Brain (tissue), 1 donor: ENCODE measurements around a stretch of chr18.

DNA sequence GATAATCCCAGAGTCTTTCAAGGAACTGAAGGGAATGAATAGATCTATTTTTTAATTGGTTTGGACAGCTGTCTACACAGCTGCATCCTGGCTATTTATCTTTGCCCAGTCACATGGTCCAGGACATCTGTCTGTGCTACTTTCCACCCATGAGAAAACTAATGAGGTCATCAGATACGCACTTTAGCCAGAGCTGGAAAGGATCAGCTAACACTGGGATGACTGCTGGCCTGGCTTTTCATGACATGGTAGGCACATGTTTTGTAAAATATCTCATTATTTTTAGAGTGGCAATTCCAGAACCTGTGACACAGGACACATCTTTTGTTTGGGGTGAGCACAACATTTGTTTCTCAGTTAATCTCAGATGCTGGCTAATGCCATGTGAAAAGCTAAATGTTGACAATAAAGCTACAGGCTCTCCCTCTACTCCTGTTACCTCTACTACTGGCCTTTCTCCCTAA is 500.8 kb downstream of the RIT2 start:
- RRBS: no CpG with 5 or more reads among the region's 1 CpG

DNA sequence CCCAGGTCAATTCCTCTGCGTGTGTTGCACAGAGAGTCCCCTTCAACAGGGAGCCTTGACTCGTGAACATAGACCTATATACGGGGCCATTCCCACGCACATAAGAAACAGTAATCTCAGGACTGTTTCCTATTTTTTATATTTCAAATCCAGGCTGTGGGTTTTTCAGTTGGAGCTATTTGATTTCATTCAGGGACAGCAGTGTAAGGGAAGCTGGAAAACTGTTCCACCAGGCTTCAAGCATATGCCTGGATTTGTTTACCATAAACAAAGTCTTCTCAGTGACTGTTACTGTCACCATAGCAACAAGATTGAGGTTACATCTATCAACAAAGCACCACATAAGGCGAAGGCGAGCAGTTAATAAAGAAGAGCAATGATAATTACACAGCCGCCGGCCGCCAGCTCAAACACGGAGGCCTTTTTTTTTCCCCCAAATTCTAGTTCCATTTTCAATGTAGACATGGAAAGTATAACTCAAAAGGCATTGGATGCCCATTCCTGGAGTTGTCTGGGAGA is 553.6 kb upstream of the SYT4 start:
- RRBS: no CpG with 5 or more reads among the region's 10 CpGs

DNA sequence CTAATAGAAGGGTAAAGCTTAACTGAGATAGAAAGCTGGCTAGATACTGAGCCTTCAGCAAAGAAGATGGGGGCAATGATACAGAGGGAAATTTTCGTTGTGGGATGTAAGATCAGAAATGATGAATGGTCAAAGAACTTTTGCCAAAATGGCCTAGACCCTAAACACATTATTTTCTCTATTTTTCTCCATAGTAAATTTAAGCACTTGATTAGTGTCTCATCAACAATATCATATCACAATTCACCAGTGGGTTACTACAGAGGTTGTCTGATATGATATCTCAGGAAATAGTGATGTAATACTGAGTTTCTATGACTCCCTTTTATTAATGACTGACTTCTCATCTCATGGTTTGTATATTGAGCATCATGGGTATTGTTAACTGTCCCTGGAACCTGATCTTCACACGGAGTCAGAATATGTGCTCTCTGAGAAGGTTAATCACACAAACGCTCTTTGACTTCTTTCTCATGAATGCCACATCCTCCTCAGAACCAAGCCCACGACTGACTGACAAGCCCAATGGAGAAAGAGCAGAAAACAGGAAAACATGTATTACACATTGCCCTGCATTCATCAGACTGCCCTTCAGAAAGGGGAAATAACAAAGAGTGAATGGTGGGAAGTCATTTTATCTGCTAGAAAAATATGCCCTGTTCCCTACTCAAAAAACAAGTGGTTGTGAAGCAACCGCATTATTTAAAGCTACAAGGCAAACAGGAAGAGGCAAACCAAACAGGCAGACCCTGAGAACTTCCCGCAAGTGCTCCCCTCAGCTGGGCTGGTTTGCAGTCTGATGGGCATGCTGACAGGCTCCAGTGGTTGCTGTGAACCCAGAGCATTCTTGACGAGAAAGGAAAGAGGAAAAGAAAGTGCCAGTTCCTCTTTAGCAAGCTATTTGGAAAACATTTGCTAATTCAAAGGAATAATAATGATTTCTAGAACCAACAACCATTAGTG is 173.0 kb upstream of the SETBP1 start:
- RRBS: no CpG with 5 or more reads among the region's 7 CpGs

- RRBS: no CpG with 5 or more reads among the region's 4 CpGs
Observed at GRCh38 chr18:44690996-44691553, 10.4 kb downstream of the SETBP1 start.

DNA sequence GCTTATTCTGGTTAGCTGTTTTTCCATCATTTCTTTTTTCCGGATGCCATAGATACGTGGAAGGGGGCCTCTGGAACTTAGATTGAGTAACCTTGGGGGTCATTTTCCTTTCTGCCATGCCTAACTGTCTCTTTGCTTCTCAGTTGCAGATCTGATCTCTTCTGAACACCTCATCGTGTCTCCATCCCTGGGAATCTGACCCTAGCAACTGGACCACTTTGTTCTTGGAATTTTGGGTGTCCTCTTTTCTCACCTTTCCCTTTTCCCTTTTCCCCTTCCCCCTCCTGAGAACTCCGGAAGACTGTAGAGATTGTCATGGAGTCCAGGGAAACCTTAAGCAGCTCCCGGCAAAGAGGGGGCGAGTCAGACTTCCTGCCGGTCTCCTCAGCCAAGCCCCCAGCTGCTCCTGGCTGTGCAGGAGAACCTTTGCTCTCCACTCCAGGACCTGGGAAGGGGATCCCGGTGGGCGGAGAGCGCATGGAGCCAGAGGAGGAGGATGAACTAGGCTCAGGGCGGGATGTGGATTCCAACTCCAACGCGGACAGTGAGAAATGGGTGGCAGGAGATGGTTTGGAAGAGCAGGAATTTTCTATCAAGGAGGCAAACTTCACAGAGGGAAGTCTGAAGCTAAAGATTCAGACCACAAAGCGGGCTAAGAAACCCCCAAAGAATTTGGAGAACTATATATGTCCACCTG is 20.5 kb downstream of the SETBP1 start:
- RRBS: 67% methylated on average over 3 of the region's 14 CpGs

GRCh38 chr18:44707842-44708234 is 27.1 kb downstream of the SETBP1 start:
- RRBS: no CpG with 5 or more reads among the region's 2 CpGs

DNA sequence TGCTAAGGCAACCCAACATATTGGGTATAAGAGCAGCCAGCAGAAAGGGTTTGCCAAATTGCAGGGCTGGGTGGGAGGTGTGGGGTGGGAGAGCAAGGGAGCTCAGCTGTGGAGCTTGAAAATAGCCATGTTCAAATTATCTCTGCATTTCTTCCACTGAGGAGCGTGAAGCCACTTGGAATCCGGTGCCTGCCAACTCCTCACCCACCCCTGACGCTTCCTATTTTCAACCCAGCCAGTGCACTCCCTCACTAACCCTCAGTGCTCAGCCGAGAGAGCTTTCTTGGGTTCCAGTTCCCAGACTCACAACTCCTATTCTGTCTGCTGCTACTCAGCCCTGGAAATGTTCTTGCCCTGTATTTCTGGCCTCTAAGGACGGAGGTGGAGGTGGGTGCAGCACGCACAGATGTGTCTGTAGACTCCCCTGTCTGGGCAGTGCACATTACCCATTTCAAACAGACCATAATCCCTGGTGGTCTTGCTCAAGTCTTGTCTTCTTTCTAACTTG is 61.0 kb downstream of the SETBP1 start:
- RRBS: no CpG with 5 or more reads among the region's 6 CpGs

- RRBS: 6% methylated on average over 13 of the region's 55 CpGs
Observed at GRCh38 chr18:44743891-44745240, 63.7 kb downstream of the SETBP1 start.

GRCh38 chr18:44779718-44780403 is 99.2 kb downstream of the SETBP1 start:
- RRBS: no CpG with 5 or more reads among the region's 11 CpGs

DNA sequence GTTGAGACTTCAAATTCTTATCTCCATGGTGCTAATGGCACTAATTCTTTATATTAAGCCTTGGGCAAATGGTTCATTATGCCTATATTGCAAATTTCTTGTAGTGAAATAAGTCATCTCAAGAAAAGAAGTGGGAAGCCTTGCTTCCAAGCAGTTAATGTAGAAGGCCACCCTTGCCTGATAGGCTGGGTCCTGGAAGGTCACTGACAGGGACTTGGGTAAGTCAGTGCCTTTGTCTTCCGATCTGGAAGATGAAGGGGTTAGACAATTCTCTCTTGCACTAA is 103.1 kb downstream of the SETBP1 start:
- RRBS: no CpG with 5 or more reads among the region's 1 CpG

DNA sequence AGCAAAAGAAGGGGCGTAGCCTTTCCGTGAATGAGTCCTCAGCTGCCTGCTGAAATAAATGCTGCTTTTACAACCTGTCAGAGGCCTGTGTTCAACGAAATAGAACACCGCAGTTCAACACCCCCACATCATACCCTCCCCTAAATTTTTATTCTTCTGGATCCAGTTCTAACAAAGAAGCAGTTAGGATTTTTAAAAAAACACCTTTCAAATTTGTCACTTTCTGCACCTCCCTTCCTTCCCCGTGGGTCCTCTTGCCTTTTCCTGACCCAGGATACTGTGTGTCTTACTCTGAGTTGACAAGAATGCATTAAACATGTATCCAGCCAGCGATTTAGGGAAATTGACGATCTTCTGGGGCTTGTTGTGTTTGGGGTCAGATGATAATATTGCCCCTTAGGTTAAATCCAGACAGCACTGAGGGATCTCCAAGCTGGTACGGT is 135.9 kb downstream of the SETBP1 start:
- RRBS: no CpG with 5 or more reads among the region's 8 CpGs

GRCh38 chr18:45254753-45255067 is 360.6 kb upstream of the SLC14A2 start:
- RRBS: no CpG with 5 or more reads among the region's 5 CpGs

DNA sequence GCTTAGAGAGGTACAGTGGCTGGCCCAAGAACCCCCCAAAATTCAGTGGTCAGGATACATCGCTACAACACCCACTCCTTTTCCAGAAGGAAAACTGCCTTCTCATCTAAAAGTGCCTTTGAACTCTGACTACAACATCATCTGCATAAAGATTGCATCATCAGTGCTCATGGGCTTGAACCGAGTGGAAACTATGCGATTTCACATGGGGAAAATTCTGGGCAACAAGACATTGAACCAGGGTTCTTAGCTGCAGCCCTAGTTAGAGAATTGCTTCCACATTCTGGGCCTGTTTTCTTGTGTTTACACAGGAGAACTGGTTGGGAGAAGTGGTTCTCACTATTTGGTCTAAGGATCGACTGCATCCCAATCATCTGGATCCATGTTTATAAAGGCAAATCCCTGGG is 294.5 kb upstream of the SLC14A2 start:
- RRBS: no CpG with 5 or more reads among the region's 4 CpGs

- RRBS: no CpG with 5 or more reads among the region's 8 CpGs
Observed at GRCh38 chr18:45665953-45666552, 50.8 kb downstream of the SLC14A2 start.

DNA sequence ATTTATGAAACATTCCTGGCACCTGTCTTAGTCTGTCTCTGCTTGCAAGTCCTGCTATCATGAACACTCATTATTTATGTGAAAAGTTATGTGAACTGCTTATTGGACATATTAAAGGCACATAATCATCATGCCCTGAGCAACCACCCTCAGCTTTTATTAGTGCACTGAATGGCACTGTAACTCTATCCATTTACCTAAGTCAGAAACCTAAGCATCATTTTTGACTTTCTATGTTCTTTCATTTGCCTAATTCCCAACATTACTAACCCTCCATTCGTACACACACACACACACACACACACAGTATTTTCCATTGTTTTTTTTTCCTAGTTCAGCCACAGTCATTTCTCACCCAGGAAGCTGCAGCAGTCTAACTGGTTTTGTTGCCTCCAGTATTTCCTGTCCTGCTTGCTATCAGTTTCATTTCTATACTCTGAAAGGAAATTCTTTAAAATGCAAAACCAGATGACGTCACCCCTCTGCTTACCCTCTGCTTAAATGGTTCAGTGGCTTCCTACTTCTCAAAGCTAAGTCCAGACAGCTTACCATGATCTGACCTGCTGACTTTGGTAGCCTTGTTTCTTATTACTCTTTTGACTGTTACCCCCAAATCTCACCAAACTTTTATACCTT is 76.5 kb downstream of the C18orf25 start:
- RRBS: no CpG with 5 or more reads among the region's 2 CpGs

GRCh38 chr18:46262904-46263260 is 70.9 kb upstream of the RNF165 start:
- RRBS: no CpG with 5 or more reads among the region's 4 CpGs

GRCh38 chr18:46324592-46325141 is 9.2 kb upstream of the RNF165 start:
- RRBS: no CpG with 5 or more reads among the region's 1 CpG

- RRBS: no CpG with 5 or more reads among the region's 5 CpGs
Observed at GRCh38 chr18:46386827-46387134, 53.0 kb downstream of the RNF165 start.

GRCh38 chr18:46433379-46433875 is 99.6 kb downstream of the RNF165 start:
- RRBS: 53% methylated on average over 10 of the region's 19 CpGs

- RRBS: no CpG with 5 or more reads among the region's 4 CpGs
Observed at GRCh38 chr18:46561737-46562092, 95.3 kb downstream of the LOXHD1 start.